Neutrophil (primary cell): ENCODE measurements around a stretch of chr9.

- PRO-cap, result no peak
Measured at GRCh38 chr9:138147519-138147906, 269.9 kb downstream of the CACNA1B start.